GM12891 (cell line): ENCODE measurements around a stretch of chr10.

DNA sequence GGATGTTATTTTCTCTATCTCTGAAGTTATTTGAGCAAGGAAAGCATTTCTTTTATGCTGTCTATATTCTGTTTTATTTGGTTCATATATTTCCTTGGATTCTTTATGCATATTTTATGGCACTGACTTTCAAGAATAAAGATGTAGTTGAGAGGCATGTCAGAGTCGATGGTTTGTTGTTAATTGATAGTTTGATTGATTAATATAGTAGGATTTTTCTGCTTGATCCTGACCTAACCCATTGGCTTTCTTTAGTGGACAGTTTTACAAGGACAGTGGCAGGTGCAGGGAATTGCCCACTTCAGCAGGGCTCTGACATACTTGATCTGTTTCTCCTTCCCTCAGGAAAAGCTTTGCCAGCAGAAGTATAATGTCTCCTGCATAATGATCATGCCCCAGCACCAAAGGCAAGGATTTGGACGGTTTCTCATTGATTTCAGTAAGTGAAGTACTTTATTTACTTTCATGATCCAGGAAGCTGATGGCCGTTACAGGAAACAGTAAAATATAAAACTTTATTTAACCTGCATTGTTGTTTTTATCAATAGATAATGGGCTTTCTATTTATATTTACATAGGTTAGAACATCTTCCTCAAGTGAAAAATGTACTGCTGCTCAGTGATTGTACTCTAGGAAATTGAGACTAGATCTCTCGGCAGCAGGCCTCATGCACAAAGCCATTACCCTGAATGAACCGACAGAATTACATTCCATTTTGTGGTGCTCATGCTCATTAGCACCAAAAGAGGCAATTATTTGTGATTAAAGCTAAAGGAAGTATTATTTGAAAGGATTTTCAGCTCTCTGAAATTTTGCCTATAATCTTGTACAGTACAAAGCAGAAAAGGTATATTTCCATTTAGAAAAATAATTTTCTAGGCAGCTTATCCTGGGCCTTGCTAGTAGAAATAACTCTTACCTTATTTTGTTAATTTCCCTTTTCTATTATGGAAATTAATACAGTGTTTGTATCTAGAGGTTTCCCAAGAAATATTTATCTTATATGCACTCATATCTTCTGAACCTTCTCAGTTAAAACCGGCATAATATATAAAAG lies 84.4 kb downstream of the DUSP29 start:
- RRBS, result no CpG with 5 or more reads among the region's 6 CpGs

DNA sequence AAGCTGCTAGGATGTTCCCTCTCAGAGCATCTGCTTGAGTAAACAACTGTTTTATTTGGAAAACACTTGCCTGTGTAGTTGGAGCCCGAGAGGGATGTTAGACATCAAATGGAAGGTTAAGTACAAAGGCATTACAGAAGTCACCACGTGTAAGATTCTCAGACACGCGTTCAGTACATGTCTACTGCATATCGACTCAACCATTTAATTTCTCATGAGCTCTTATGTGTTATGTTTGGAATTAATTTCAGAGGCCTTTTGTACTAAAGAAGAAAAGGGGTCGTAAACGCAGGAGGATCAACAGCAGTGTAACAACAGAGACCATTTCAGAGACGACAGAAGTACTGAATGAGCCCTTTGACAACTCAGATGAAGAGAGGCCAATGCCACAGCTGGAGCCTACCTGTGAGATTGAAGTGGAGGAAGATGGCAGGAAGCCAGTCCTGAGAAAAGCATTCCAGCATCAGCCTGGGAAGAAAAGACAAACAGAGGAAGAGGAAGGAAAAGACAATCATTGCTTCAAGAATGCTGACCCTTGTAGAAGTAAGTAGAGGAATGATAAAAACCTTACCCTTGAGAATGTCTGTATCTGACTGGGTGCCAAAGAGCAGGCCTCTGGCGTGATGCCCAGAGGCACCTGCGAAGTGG lies 48.6 kb downstream of the DUSP29 start:
- RRBS, result no CpG with 5 or more reads among the region's 10 CpGs

- RRBS, result no CpG with 5 or more reads among the region's 5 CpGs
These were observed 2.3 kb downstream of the DUSP29 start for GRCh38 chr10:75071118-75071469.

DNA sequence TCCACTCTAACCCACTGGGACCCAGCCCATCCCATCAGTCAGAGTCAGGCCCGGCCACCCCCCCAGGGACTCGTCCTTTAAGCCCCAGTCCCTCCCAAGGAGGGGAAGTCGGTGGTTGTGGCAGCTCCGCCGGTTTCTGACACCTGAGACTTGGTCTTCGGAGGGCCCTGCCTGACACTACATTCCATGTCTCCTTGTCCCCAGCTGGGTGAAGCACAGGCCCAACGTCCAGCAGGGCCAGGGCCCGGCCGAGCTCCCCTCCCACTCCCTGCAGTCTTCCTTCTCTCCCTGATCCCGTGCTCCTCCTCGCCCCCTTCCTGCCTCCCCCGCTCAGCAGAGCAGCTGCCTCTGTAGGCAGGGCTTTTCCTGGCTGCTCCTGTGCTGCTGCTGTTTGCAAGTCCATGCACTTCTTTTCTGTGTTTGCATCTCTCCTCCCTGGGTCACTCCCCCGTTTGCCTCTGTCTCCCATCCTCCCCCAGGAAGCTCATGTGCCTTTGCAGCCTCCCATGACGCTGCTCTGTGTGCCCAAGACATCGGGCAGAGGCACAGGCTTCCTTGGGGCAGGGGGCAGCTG lies 1.1 kb upstream of the DUSP13 start:
- RRBS, result 47% methylated on average over 5 of the region's 15 CpGs

- RRBS, result no CpG with 5 or more reads among the region's 6 CpGs
These were observed 44.7 kb downstream of the SAMD8 start for GRCh38 chr10:75156058-75156742.

DNA sequence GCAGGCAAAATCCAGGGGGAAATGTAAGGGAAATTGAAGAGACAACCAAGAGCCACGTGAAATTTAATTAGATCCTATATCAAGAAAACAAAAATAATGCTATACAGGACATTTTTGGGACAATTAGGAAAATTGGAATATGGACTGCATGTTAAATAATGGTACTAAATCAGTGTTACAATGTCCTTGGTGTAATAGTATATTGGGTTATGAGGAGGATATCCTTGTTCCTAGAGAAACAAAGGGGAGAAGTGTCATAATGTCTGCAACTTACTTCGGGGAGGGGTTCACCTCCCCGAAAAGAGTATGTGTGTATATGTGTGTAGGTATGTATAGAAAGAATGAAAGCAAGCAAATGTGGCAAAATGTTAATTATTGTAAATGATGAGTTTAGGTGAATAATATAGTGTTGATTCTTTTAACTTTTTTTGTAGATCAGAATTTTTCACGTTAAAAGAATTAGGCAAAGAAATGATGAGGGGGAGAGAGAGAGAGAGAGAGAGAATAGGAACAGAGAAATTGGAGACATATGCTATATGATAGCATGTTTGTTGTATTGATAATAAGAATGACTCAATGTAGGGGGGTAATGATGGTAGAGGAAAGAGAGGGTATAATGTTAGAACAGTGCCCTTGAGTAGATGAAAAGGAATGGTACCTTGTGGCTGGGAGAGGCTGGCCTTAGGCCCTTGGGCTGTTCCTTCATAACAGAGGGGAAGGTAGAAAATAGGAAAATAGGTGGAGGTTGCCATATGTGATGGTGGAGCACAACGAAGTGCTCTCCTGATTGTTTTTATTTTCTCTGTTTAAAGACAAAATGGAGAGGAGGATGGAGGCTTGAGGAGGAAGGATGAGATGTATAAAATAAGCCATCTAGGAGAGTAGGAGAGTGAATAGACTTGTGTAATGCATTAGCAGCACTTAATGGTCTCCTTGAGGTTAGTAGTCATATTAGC lies 45.6 kb downstream of the SAMD8 start:
- RRBS, result no CpG with 5 or more reads among the region's 5 CpGs

DNA sequence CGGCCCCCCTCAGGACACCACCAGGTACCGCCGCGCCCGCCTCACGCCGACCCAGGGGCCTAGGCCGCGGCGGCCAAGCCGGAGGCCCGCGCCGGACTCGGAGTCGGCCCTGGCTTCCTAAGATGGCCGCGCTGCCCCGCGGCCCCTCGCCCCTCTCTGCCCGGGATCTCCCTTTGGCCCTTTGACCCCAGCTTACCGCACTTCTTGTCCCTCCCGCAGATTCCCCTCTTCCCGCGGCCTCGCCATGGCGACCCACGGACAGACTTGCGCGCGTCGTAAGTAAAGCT lies 262 bp downstream of the VDAC2 start:
- RRBS, result 1% methylated on average over 9 of the region's 33 CpGs

DNA sequence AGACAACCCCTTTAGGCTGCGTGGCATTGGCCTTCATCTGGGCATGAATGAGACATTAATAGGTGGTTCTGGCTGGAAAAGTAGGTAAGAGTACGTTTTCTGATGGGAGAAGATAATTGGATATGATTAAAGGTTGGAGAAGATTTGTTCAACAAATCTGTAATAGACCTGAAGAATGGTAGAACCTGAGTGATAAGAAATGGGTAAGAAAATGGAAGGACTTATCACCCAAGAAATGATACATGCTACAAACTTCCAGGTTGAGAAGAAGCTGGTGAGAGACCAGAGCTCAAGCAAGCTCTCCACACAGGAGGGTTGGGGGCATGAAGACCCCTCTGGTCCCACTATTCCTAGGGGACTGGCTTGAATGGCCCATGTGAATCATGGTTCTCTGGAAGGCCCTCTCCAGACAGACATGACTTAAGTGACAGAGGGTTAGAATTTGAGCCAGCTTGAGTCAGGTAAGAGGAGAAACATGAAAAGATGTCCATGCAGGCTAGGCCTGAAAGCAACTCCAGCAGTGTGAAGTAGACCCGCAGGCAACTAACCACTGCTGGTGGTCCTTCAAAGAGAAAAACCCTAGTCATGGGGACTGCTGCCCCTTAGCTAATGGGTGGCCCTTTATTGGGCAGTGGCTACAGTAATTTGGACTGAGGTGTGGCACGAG lies 3.7 kb downstream of the COMTD1 start:
- RRBS, result no CpG with 5 or more reads among the region's 4 CpGs

DNA sequence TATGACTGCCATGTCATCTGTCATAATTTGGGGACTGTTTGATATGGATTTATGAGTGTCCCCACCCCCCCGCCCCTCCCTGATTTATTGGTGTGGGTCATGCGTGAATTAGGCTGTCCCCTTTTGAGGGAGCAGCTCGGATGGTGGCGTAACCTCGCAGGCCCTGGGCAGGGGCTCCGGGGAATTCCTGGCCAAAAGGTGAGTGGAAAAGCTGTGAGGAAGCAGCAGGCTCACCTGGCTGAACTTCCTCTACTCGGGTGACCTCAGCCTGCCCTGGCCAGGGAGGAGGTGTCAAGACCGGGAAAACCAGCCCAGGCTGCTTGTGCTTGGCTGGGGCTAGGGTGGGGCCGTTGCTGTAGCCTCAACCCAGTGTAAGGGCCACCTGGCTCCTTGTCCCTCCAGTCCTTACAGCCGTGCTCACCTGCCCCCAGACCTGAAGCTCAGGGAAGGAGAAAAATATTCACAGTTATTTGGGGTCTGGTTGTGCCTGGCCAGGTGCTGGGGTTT lies 26.9 kb upstream of the COMTD1 start:
- RRBS, result no CpG with 5 or more reads among the region's 10 CpGs

GRCh38 chr10:75403285-75404077 lies 1.9 kb upstream of the ZNF503 start:
- RRBS, result 5% methylated on average over 7 of the region's 58 CpGs

- RRBS, result no CpG with 5 or more reads among the region's 4 CpGs
These were observed 706.1 kb downstream of the LRMDA start for GRCh38 chr10:76137443-76138041.

GRCh38 chr10:76185568-76185900 lies 754.1 kb downstream of the LRMDA start:
- RRBS, result no CpG with 5 or more reads among the region's 7 CpGs

GRCh38 chr10:76885811-76886645 lies 751.6 kb downstream of the KCNMA1 start:
- RRBS, result no CpG with 5 or more reads among the region's 4 CpGs

DNA sequence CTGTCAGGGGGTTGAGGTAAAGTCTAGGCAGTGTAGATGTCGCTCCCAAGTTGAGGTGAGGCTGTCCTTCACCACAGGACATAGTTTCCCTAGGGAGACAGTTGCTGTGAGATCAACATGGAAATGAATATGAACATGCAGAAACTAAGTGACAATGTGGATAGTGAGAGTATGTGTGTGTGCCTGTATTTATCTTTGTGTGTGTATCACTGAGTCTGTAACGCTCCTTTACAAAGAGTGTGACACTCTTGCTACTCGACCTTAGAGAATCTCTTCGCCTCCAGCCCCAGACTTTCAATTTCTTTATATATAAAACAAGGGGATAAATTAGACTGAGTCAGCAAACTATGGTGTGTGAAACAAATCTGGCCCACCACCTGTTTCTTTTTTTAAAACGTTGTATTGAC lies 240.6 kb downstream of the KCNMA1 start:
- RRBS, result no CpG with 5 or more reads among the region's 5 CpGs

- RRBS, result no CpG with 5 or more reads among the region's 4 CpGs
These were observed 159.5 kb downstream of the KCNMA1 start for GRCh38 chr10:77478059-77478624.

- RRBS, result no CpG with 5 or more reads among the region's 13 CpGs
These were observed 157.5 kb downstream of the KCNMA1 start for GRCh38 chr10:77479937-77480727.

GRCh38 chr10:77599526-77600093 lies 38.0 kb downstream of the KCNMA1 start:
- RRBS, result no CpG with 5 or more reads among the region's 7 CpGs

GRCh38 chr10:77602773-77603277 lies 34.8 kb downstream of the KCNMA1 start:
- RRBS, result no CpG with 5 or more reads among the region's 8 CpGs

- RRBS, result no CpG with 5 or more reads among the region's 10 CpGs
These were observed 24.3 kb downstream of the KCNMA1 start for GRCh38 chr10:77613073-77613962.

GRCh38 chr10:77833686-77834208 lies 92.8 kb downstream of the DLG5 start:
- RRBS, result no CpG with 5 or more reads among the region's 16 CpGs